Daoy (cell line): Measurements from ENCODE around the genes SLC38A10 and ARHGDIA.

GRCh38 chr17:81240626-81241311 is 1.7 kb downstream of the NDUFAF8 start:
- RAMPAGE, long total RNA = no peak

GRCh38 chr17:81295070-81295908 is at the start of gene SLC38A10:
SLC38A10 (minus strand) TSS chr17:81295307.
- RAMPAGE, long total RNA = no peak

DNA sequence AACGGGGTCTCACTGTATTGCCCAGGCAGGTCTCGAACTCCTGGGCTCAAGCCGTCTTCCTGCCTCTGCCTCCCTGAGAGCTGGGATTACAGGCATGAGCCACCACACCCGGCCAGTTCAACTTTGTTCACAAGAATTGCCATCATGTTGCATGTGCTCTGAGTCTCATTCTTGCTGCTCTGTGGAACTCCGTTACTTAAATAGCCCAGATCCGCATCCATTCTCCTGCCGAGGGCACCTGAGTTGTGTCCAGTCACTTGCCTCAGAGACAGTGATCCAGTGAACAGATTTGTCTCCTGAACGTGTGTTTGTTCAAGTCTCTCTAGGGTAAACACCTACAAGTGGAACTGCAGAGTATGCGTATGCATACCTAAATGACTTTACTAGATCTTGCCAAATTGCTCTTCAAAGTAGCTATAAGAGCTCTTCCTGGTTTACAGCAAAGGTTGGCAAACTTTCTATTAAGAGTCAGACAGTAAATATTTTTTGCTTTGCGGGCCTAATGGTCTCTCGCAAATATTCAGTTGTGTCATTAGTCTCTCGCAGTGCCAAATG is 3.4 kb upstream of the SLC38A10 start:
- RAMPAGE, long total RNA = no peak

- RAMPAGE, long total RNA = no peak
Observed at GRCh38 chr17:81305255-81305761, 10.2 kb upstream of the SLC38A10 start.

- RAMPAGE, long total RNA = no peak
Observed at GRCh38 chr17:81308822-81309862, 14.0 kb upstream of the SLC38A10 start.

GRCh38 chr17:81331731-81332110 is 36.6 kb upstream of the SLC38A10 start:
- RAMPAGE, long total RNA = no peak

- RAMPAGE, long total RNA = no peak
Observed at GRCh38 chr17:81341702-81342356, 46.7 kb upstream of the SLC38A10 start.

- RAMPAGE, long total RNA = no peak
Observed at GRCh38 chr17:81398070-81398431, 2.8 kb downstream of the BAHCC1 start.

- RAMPAGE, long total RNA = no peak
Observed at GRCh38 chr17:81412581-81413233, 17.4 kb downstream of the BAHCC1 start.

- RAMPAGE, long total RNA = no peak
Observed at GRCh38 chr17:81515532-81515978, 3.0 kb upstream of the ACTG1 start.

- RAMPAGE, long total RNA = no peak
Observed at GRCh38 chr17:81566150-81567170, 14.3 kb upstream of the FAAP100 start.

GRCh38 chr17:81635321-81636028 is 1.4 kb downstream of the NPLOC4 start:
- RAMPAGE, long total RNA = no peak

DNA sequence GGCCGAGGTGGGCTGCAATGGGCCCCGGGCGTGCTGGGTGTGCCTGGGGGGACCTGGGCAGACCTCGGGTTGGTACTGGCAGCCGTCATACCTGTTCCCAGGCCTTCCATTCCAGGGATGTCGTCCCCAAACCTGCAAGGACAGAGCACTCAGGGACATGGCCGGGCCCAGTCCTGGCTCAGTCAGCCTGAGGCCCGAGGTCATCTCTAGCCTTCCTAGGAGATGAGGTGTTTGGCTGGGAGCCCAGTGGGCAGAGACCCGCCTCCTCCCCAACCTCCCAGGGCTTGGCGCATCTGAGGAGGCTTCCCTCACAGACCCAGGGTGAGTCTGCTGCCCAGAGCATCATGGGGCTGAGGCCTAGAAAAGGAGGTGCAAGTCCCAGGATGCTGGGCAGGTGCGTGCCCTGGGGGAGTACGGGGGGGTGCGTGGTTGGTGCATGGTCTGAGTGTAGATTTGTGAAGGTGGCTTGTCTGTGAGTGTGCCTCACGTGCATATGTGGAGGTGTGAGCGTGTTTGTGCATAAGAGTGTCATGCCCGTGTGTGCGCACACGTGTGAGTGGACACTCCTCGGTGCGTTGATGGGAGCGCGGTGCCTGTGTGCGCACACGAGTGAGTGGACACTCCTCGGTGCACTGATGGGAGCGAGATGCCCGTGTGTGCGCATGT is 4.7 kb downstream of the PDE6G start:
- RAMPAGE, long total RNA = no peak

GRCh38 chr17:81682558-81683025 is 1.0 kb downstream of the ARL16 start:
- RAMPAGE, long total RNA = no peak

DNA sequence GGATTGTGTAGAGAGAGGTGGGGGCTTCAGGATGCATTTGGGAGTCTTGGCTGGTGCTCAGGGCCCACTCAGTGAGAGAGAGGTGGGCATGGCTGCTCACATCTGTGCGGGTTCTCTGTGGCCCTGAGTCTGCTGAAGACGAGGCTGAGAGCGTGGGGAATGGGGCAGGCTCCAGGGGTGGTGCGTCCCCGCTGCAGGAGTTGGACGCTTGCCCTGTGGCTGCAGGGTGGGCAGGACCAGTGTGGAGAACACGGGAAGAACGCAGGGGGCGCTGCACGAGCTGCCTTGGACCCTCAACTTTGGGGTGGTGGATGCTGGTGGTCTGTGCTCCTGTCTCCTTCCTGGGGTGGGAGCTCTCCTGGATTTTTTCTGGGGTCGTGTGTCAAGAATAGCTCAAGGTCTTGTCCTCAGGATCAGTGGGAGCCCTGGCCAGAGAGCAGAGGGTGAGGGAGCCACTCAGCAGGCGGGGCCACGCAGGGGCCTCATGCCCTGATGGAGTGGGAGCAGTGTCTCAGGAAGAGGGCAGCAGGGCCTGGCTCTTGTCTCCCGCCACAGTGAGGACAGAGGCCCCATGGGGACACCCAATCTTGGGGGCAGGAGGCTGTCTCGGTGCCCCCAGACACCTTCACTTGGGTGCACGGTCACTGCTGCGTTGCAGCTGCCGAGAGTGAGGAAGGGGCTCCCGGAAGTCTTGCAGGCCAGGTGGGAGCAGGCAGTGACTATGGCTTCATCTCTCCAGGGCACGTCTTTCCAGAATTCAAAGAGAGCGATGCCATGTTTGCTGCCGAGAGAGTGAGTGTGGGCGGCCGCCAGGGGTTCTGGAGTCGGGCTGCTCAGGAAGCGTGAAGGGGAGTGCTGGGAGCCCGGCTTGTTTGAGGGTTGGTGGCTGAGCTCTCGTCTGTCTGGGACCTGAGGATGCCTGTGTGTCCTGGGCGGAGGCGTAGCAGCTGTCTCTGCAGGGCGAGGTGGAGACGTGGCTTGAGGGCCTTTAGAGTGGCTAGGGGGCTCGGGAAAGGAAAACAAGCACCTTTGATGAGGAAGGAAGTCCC is 6.0 kb downstream of the HGS start:
- RAMPAGE, long total RNA = no peak

- RAMPAGE, long total RNA = no peak
Observed at GRCh38 chr17:81809367-81809908, 5.5 kb downstream of the GCGR start.

DNA sequence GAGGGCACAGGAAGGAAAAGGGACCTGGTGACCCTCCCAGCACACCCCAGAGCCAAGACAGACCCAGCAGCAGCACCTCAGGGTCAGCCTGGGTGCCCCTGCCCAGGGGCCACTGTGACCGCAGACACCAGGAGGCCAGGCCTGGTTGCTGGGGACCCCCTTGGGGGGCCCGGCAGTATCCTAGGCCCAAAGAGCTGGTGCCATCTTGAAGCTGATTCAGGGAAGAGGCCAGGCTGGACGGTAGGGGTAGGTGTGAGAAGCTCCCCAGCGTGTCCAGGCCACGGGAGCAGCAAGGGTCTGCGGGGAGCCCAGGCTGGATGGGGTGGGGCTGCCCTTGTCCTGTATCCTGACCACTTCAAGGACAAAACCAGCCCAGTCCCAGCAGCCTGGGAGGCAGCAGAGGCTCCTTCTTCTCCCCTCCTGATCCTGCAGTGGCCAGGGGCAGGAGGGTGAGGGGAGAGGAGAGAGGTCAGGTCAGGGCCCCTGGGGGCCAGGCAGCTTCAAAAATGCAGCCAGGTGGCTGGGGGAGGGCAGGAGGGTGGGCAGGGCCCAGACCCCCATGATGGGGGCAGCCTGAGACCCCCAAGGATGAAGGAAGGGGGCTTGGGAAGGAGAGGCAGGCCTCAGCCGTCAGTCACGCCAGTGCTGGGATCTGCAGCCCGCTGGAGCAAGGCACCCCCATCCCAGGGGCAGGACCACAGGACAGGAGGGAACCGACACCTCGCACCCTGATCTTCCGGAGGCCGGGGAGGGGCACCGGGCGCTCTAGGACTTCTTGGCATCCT is 10.4 kb downstream of the MCRIP1 start:
- RAMPAGE, long total RNA = no peak

DNA sequence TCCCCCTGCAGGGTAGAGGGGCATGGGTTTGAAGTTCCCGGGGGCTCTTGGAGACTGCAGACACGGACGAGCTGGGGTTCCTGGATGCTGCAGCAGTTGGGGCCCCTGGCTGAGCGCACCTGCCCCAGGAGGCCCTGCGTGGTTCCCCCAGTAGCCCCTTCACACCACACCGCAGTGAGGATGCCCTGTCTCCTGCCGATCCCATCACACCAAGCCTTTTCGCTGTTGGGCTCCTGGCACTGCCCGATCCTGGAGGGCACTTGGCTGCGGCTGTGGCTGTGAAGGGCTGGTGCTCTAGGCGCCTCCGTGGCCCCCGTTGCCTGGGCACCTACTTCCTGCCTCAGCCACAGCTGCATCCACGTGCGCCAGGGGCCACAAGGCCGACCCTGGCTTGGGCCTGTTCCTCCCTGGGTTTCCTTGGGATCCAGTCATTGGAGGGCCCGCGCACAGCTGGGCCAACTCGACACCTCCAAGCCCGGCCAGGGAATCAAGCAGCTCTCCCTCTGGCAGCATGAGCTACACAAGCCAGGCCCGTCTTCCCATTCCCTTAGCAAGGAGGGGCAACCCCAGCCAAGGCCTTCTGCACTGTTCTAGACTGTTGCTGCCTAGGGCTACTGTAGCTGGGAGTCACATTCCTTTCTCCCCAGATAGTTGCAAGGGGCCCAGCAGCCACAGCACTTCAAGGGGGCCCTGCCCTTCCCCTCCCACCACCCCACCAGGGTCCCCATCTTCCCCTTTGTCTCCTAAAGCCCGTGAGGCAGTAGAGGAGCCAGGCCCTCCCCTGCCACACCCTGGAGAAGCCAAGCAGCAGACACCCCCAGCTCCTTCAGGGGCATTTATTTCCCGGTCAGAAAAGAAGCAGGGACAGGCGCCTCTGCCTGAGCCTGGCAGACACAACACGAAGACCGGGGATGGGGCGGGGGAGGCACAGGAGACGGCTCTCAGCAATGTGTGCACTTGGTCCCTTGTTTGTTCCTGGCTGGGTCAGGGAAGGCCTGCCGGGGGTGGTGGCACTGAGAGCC is 3.9 kb downstream of the ARHGDIA start:
- RAMPAGE, long total RNA = no peak

DNA sequence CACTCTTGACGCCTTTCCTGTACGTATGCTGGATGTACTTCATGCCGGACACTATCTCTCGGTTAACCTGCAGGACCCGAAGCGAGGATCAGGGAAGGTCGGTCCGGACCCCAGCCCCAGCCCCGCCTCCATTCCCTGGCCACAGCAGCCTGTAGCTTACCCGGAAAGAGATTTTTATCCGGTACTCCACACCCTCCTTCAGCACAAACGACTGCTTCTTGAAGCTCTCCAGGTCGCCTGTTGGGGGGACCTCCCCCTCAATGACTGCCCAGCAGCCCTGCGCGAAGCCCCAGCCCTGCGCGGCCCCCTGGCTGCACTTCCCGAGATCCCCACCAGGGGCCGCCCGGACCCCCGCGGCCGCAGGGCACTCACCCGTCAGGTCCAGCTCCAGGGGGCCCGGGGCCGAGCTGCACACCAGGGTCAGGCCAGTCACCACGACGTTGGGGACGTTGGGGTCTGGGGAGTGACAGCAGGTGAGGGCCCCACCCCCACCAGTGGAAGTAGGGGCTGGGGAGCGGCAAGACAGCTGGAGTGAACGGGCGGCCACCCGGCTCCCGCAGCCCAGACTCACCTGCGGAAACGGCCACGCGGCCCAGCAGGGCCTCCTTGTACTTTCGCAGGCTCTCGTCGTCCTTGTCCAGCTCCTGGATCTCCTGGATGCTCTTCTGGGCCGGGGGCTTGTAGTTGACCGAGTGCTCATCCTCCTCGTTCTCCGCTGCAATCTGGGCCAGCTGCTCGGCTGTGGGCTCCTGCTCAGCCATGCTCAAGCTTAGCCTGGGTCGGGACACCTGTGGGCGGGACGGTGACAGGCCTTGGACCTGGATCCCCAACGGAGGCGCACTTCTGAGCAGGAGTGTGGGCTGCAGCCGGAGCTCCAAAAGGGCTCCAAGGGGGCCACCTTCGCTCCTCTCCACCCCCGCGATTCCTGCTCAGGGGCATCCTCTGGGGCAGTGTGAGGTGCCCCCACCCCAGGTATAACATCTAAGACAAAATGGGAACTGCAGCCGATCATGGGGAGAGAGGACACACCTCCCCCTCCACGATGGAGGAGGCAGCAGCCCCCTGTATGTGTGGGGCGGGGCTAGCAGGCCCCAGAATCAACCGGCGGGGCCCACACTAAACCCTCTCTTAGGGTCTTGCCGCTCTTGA is 1.6 kb downstream of the ARHGDIA start:
- RAMPAGE, long total RNA = no peak

DNA sequence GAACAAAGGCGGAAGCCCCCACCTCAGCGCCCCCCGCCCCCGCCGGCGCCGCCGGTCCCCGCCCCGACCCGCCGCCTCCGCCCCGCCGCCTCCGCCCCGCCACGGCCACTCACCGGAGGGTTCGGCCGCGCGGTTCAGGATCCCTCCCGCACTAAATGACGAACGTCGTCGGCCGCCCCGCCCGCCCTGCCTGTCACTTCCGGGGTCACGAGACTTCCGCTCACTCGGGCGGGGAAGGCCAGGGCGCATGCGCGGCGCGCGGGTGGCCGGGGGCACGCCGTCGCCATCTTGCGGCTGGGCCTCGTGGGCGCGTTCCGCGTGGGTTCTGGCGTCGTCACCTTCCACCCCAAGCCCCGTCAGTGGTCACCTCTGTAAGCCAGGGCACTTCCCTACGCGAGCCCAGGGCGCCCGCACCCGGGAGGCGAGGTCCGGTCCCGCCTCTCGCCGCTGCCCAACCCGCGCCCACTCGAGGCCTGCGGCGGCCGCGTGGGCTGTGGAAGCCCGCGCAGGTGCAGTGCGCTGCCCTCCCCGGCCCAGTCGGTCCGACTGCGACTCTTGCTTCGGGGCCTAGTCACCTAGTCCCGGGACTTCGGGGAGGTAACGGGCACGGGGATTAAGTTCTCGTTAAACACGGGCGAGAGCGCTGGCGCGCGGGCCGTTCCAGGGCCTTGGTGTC is at the start of gene ARHGDIA:
ARHGDIA (minus strand) TSS at position 153 of the 676 bp plus-strand sequence.
- RAMPAGE, long total RNA = start-site peak on the minus strand centred at position 153 of the sequence, 53 bp wide, 156 and 276 reads in 2 replicates